H1 (cell line): ENCODE measurements around a stretch of chr3.

- RRBS, result no CpG with 5 or more reads among the region's 4 CpGs
CAGE:
- cytosol, long polyA plus RNA, result no peak
- long polyA plus RNA, result no peak
- nucleus, long polyA plus RNA, result no peak
Observed at GRCh38 chr3:136001114-136001750, 35.7 kb downstream of the PPP2R3A start.

DNA sequence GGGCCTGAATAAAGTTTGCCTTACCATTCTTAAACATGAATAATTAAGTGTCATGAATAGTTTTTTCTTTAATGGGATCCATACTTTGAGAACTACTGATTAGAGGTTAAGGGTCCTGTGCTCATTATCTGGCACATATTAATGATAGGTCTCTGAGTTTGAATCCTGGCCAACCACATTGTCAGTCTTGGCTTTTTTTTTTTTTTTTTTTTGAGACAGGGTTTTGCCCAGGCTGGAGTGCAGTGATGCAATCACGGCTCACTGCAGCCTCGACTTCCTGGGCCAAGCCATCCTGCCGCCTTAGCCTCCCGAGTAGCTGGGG is 667 bp upstream of the PCCB start:
- RRBS, result no CpG with 5 or more reads among the region's 4 CpGs
CAGE:
- cytosol, long polyA plus RNA, result no peak
- long polyA plus RNA, result no peak
- nucleus, long polyA plus RNA, result no peak

GRCh38 chr3:136250836-136251512 is 834 bp downstream of the PCCB start:
- RRBS, result no CpG with 5 or more reads among the region's 19 CpGs
CAGE:
- cytosol, long polyA plus RNA, result no peak
- long polyA plus RNA, result no peak
- nucleus, long polyA plus RNA, result no peak

DNA sequence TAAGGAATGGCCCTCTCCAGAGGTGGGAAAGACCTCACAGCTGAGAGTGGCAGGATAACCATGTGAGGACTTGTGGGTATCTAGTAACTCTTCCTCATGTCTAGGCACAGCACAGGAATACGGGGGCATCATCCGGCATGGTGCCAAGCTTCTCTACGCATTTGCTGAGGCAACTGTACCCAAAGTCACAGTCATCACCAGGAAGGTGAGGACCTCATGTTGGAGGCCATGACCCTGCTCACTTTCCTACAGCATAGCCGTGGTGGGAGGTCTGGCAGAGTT is 76.9 kb downstream of the PCCB start:
- RRBS, result no CpG with 5 or more reads among the region's 4 CpGs
CAGE:
- cytosol, long polyA plus RNA, result no peak
- long polyA plus RNA, result no peak
- nucleus, long polyA plus RNA, result no peak

- RRBS, result no CpG with 5 or more reads among the region's 8 CpGs
CAGE:
- cytosol, long polyA plus RNA, result no peak
- long polyA plus RNA, result no peak
- nucleus, long polyA plus RNA, result no peak
Observed at GRCh38 chr3:136527167-136527703, 224.9 kb downstream of the STAG1 start.

GRCh38 chr3:136734714-136735573 is 17.2 kb downstream of the STAG1 start:
- RRBS, result no CpG with 5 or more reads among the region's 6 CpGs
CAGE:
- cytosol, long polyA plus RNA, result no peak
- long polyA plus RNA, result no peak
- nucleus, long polyA plus RNA, result no peak

DNA sequence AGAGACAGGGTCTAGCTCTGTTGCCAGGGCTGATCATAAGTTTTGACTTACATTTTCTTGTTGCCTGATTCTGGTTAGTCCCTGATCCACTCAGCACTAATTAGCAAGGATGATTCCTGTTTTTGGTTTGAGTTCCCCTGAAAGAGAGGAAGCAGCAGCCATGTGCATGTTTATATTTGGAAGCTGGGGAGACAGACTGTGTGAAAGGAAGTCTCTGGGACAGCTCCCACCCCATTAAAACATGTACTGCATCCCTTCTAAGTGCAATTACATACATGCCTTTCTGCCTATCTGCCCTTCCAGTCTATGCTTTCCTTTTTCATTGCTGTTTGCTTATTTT is 3.6 kb upstream of the NCK1 start:
CAGE:
- cytosol, long polyA plus RNA, result no peak
- long polyA plus RNA, result no peak
- nucleus, long polyA plus RNA, result no peak

- RRBS, result 3% methylated on average over 12 of the region's 25 CpGs
CAGE:
- cytosol, long polyA plus RNA, result no peak
- long polyA plus RNA, result no peak
- nucleus, long polyA plus RNA, result no peak
Observed at GRCh38 chr3:137032471-137032928, 74.7 kb downstream of the IL20RB start.

DNA sequence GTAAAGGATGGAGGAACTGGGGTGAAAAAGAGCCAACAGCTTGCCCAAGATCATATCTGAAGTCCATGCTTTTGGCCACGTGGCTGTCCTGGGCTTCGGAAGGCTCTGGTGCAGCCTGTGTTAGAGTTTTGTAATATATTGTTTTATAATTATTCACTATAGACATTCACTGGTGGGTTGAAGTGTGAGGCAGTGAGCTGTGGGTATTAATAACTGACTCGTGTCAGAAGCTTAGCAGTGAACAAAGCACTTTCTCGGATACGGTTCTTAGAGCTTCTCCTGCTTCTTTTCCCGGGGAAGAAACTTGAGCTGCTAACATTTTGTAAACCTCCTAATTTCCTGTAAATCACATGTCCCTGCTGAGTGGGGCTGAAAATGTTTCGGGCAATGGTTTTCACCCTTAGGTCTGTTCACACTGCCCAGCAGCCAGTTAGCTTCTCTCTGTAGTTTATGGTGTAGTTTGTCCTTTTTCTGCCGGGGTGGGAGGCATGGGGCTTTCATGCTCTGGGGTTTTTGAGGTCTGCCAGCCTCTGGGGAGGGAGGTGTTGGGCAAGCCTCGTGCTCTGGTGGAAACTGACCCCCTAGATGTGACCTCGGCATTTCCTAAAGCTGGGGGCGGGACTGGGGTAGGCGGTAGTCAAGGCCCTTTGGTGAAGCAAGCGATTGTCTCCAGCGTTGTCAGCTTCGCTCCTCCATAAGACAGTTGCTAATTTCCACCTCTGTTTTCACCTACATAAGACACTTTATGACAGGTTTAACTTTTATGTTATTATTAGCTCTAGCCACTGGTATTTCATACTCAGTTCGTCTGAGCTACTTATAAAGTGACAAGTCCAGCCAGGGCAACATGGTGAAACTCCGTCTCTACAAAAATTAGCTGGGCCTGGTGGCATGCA is 1.8 kb downstream of the MRAS start:
- RRBS, result no CpG with 5 or more reads among the region's 17 CpGs
CAGE:
- cytosol, long polyA plus RNA, result no peak
- long polyA plus RNA, result no peak
- nucleus, long polyA plus RNA, result no peak

DNA sequence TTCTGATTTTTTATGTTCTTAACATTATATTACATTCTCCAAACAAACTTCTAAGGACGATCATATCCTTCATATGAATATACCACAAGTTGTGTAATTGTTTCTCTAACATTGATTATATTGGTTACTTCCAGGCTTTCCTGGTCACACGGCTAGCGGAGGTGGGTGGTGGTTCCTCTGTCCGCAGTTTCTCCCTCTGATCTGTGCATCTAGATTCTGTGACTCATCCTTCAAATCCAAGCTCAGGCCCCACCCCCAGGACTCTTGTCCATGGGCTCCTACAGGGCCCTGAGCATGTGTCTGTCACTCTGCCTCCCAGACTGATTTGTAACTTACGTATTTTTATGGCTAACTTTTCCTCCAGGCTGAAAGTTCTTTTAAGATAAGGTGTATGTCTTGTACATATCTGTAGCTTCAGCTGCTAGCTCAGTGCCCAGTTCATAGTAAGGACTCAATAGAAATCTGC is 7.9 kb downstream of the ESYT3 start:
- RRBS, result no CpG with 5 or more reads among the region's 5 CpGs
CAGE:
- cytosol, long polyA plus RNA, result no peak
- long polyA plus RNA, result no peak
- nucleus, long polyA plus RNA, result no peak

DNA sequence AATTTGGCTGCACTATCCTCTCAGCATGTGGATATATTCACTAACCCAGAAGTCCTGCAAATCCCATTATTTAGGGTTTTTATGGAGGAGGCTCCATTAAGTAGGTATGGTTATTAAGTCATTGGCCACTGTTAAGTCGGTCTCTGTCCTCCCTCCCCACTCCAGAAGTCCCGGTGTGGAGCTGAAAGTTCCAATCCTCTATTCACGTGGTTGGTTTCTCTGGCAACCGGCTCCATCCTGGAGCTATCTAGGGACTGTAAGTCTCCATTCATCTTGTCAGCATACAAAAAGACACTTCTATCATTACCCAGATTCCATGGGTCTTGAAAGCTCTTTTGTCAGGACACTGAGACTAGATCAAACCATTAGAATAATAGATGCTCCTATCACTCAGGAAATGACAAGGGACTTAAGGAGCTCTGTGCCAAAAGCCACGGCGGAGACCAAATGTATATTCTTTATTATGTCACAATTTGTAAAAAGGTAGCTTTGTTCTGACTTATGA is 110.3 kb downstream of the PIK3CB start:
- RRBS, result no CpG with 5 or more reads among the region's 6 CpGs
CAGE:
- cytosol, long polyA plus RNA, result no peak
- long polyA plus RNA, result no peak
- nucleus, long polyA plus RNA, result no peak

DNA sequence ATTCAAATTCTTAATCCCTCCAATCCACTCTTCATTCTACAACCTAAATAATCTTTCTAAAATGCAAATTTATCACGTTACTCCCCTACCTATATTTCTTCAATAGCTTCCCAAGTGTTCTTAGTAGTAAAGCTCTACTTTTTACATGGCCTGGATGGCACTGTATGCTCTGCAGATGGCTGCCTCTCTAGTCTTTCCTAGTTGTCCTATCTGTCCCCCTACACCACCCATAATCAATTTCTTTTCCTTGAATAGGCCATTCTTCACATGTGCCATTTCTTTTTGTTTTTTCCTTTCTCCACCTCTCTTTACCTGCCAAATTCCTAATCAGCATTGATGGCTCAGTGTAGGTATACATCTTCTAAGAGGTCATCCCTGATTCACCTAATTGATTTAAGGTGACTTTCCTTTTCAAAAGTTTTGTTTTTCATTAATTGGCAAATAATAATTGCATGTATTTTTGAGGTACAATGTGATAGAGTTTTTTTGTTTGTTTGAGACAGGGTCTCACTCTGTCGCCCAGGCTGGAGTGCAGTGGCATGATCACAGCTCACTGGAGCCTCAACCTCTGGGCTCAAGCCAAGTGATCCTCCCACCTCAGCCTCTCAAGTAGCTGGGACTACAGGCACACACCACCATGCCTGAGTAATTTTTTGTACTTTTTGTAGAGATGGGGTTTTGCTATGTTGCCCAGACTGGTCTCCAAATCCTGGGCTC is 85.2 kb downstream of the PIK3CB start:
- RRBS, result no CpG with 5 or more reads among the region's 2 CpGs
CAGE:
- cytosol, long polyA plus RNA, result no peak
- long polyA plus RNA, result no peak
- nucleus, long polyA plus RNA, result no peak

DNA sequence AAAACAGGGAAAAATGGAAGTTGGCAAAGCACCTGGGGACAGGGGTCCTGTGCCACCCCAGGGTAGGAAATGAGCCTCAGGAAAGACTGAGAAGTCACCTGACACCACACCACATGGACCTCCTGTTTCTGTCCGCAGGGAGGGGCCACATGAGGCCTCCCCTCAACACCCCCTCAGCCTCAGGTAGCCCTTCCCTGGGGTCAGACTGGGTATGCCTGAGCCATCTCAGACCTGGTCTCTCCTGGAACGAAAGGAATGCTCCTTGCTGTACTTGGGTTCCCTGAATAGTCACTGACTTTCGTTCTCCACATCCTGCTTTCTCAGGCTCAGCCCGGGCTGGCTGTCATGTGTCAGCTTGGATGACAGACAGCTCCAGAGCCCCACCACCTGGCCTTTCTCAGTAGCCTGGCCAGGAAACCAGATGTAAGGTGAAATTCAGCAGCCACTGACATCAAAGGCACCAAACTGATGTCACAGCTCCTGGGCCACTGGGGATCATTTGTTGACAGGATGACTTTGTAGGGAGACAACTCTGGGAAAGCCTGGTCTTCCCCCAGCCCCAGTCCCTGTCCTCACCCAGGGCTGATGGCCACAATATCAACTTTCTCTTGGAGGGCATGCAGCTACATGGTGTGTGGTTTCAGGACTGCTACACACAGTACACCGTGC is 141.5 kb upstream of the MRPS22 start:
- RRBS, result no CpG with 5 or more reads among the region's 5 CpGs
CAGE:
- cytosol, long polyA plus RNA, result no peak
- long polyA plus RNA, result no peak
- nucleus, long polyA plus RNA, result no peak

- RRBS, result no CpG with 5 or more reads among the region's 4 CpGs
CAGE:
- cytosol, long polyA plus RNA, result no peak
- long polyA plus RNA, result no peak
- nucleus, long polyA plus RNA, result no peak
Observed at GRCh38 chr3:139236444-139236813, 107.4 kb upstream of the MRPS22 start.

DNA sequence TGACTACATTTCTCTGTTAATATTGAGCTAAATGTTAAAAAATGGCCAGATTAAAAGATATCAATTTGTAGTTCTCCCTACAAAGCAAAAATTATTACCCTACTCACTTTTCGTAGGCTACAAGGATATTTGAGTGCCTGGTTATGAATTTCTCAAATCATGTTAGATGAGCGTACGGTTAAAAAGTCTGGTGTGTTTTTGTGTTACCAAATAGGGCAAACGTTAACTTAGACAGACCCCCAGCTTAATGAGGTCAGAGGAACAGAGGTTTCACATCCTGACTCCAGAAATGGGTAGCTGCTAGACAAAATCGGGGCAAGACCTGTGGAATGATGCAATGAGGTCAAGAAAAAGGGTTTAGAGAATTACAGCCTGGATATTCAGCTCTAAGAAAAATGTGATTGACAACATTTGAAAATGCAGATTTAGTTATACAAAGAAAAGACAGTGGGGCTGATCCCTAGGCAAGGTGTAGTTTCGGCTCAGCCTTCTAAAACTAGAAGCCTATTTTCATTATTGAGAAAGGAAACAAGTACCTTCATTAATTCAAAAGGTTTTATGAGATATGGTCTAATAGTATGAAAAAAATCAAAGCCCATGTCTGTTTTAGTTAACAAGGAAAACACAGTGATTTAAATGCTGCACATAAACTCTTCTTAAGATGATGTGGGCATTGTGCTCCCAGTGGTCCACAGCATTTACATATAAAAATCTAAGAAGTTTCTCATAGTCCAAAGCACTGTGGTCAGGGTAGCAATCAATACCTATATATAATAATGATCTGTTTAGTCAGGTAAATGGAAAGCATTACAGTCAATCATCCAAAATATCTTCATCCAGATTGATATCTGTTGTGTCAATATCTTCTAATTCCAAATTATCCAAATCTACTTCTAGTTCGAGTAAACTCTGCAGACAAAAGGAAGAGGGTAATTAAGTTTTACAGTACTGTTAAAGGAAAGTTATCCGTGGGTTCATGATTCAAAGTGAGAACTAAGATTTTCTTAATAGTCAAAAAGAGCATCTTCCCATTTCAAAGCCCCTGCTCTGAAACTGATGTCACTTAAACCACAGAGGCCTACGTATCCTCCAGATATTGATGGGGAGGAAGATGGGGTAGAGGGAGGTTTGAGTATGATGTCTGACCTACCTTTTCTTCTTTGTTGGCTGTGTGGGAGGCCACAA is 13.6 kb downstream of the MRPS22 start:
- RRBS, result no CpG with 5 or more reads among the region's 9 CpGs
CAGE:
- cytosol, long polyA plus RNA, result no peak
- long polyA plus RNA, result no peak
- nucleus, long polyA plus RNA, result no peak

DNA sequence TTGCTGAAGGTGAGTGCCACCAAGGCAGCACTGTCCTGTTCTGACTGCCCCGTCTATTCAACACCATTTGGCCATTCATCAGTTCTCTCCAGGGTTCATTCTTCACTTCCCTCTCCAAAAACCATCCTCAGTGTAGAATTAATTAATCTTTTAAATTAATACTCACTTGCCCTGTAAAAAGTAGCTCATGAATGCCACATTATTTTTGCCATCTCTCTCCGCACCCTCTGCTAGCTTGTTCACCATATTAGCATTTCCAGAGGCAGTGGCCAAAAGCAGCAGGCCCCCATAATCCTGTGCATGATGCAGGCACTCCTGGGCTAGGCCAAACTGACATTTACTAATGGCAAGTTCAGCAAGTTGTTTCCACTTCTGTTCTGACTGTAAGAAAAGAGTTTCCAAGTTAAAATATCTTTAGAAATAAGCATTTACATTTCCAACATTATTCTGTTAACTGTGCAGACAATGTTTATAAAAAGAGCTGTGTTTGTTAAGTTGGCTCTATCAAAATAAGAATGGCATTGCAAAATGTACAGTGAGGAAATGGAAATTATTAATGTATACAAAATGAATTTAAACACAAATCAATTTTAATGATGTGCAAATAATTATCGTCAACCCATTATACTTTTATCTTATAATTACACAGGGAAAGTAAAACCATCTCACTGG is 17.2 kb downstream of the MRPS22 start:
- RRBS, result no CpG with 5 or more reads among the region's 3 CpGs
CAGE:
- cytosol, long polyA plus RNA, result no peak
- long polyA plus RNA, result no peak
- nucleus, long polyA plus RNA, result no peak

GRCh38 chr3:139373116-139373515 is 16.3 kb downstream of the COPB2 start:
- RRBS, result no CpG with 5 or more reads among the region's 2 CpGs
CAGE:
- cytosol, long polyA plus RNA, result no peak
- long polyA plus RNA, result no peak
- nucleus, long polyA plus RNA, result no peak

- RRBS, result no CpG with 5 or more reads among the region's 3 CpGs
CAGE:
- cytosol, long polyA plus RNA, result no peak
- long polyA plus RNA, result no peak
- nucleus, long polyA plus RNA, result no peak
Observed at GRCh38 chr3:140505165-140505789, 172.6 kb upstream of the TRIM42 start.

CAGE:
- cytosol, long polyA plus RNA, result no peak
- long polyA plus RNA, result no peak
- nucleus, long polyA plus RNA, result no peak
Observed at GRCh38 chr3:140708540-140708931, 30.7 kb downstream of the TRIM42 start.

- RRBS, result no CpG with 5 or more reads among the region's 9 CpGs
CAGE:
- cytosol, long polyA plus RNA, result no peak
- long polyA plus RNA, result no peak
- nucleus, long polyA plus RNA, result no peak
Observed at GRCh38 chr3:140980315-140981672, 39.2 kb downstream of the SLC25A36 start.